Cerebral cortex (tissue), 2 donors: ENCODE results near the genes TMEM150B, EPN1, NLRP4 and ZSCAN5C.

- PRO-cap, 2 experiments, result no peak in any of the 2 experiments
These were observed 5.4 kb downstream of the TMEM86B start for GRCh38 chr19:55222997-55223662.

GRCh38 chr19:55223918-55224525 is 4.5 kb downstream of the TMEM86B start:
- PRO-cap, 2 experiments, result no peak in any of the 2 experiments

DNA sequence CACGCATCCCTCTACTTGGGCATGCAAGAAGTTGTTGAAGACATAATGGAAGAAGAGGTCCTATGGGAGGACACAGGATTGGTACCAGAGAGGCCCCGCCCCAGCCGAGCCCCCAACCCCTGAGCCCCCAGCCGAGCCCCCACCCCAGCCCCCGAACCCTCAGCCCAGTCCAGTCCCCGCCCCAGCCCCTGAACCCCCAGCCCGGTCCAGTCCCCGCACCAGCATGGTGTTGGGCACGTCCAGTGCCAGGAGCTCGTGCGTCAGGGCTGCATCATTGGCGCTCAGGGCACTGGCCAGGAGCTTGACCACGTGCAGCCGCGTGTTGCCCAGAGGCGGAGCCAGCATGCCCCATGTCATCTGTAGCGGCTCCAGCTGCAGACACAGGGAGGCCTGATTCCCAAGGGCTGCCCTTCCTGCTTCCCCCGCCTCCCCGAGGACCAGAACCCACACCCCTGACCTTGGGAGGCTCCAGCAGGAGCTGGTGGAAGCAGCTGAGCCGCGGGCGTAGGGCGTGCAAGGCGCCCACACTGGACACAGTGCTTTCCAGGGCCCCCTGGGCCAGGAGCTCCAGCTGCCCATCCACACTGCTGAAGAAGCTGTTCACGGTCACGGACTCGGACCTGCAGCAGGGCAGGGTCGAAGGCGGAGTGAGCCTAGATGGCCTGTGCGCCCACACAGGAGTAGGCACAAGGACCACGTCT is 12.6 kb upstream of the TMEM86B start:
- PRO-cap, 2 experiments, result no peak in any of the 2 experiments

DNA sequence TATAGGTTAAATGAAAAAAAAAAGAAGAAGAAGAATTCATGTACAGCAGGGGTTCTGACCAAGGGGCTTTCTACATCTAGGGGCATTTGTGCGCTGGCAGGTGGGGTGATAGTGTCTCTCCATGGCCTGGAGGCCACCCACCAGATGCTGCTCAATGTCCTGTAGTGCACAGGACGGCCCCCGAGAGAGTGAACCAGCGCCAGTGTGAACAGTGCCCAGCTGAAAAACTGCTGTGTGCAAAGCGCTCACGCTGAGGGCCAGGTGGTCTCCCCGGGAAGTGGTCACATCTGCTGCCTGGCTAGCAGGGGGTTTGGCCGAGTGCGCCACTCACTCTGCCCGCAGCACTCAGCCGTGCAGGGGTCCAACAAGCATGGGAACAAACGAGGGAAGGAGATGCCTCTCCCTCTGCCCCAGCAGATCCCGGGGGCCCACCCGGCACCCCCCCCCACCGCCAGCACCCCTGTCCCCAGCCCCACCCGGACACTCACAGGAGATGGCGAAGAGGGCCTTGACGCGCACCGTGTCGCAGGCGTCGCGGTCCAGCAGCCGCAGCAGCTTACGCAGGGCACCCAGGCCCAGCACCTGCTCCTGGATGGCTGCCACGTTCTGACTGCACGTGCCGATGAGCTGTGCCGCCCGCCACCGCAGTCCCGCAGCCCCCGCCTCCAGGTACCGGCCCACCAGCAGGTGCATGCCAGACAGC is 5.8 kb downstream of the HSPBP1 start:
- PRO-cap, 2 experiments, result no peak in any of the 2 experiments

- PRO-cap, 2 experiments, result no peak in any of the 2 experiments
These were observed 553 bp downstream of the HSPBP1 start for GRCh38 chr19:55279359-55279754.

GRCh38 chr19:55321474-55322176 is 3.5 kb downstream of the TMEM150B start:
- PRO-cap, 2 experiments, result no peak in any of the 2 experiments

- PRO-cap, 2 experiments, result no peak in any of the 2 experiments
These were observed at the start of gene TMEM150B for GRCh38 chr19:55325247-55325697. Gene TMEM150B (minus strand): TSS chr19:55325341.

- PRO-cap, 2 experiments, result no peak in any of the 2 experiments
These were observed 928 bp downstream of the IL11 start for GRCh38 chr19:55369144-55369926.

GRCh38 chr19:55369927-55370347 is 326 bp downstream of the IL11 start:
- PRO-cap, 2 experiments, result peak in 1 of 2 experiments; most common plus-strand start chr19:55370145 (in 1); most common minus-strand start chr19:55370050 (in 1)

- PRO-cap, 2 experiments, result no peak in any of the 2 experiments
These were observed 2.8 kb upstream of the ZNF628 start for GRCh38 chr19:55473619-55473988.

GRCh38 chr19:55486848-55488155 is 934 bp upstream of the SSC5D start:
- PRO-cap, 2 experiments, result peak in 1 of 2 experiments; most common minus-strand start chr19:55487528 (in 1)

- PRO-cap, 2 experiments, result no peak in any of the 2 experiments
These were observed 3.2 kb downstream of the ZNF784 start for GRCh38 chr19:55620733-55621912.

DNA sequence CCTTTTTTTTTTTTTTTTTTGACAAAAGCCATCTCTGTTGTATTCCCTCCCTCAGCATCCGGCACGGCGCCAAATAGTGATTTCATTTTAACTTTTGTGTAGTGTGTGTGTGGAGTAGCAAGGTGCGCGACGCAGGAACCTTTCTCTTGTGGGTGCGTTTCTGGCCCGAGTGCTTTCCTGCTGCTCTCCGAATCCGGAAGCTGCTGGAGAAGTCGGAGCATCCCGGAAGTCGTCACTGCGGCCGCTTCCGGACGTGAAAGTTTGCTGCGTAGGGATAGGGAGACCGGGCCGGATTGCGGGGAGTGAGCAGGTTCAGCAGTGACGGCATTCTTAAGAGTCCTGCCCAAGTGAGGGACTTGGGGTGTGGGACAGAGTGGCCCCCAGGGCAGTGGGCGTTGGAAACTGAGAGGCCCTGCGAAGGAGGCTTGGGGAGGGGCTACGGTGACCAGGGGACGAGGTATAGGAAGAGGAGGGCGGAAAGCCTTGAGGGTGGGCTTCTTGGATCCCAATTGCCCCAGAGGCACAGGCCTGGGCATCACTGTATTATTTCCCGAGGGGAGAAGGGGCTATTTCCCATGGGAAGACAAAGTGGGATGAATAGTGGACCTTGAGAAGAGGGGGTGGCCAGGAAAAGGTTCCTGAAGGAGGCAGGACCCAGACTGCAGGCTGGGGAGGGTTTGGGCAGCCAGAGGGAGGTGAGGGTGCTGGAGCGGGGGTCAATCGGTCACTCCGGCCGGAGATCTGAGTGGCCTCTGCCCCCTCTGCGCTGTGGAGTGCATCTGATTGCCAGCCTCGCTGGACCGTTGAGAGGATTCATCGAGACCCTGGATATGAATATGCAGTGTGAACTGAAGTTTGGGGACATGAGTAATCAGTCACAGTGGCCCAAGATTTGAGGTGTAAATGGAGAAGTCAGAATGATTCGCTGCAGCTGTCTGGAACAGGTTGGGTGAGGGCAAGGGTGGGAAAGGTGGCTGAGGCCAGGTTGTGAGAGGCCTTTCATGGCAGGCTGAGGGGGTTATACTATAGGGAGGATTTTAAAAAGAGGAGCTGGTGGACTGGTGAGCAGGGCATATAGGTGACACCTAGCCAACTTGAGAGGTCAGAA is 5.7 kb upstream of the ZNF580 start:
- PRO-cap, 2 experiments, result peak in 1 of 2 experiments; most common plus-strand start position 264 of the sequence (in 1); most common minus-strand start position 182 of the sequence (in 1)

DNA sequence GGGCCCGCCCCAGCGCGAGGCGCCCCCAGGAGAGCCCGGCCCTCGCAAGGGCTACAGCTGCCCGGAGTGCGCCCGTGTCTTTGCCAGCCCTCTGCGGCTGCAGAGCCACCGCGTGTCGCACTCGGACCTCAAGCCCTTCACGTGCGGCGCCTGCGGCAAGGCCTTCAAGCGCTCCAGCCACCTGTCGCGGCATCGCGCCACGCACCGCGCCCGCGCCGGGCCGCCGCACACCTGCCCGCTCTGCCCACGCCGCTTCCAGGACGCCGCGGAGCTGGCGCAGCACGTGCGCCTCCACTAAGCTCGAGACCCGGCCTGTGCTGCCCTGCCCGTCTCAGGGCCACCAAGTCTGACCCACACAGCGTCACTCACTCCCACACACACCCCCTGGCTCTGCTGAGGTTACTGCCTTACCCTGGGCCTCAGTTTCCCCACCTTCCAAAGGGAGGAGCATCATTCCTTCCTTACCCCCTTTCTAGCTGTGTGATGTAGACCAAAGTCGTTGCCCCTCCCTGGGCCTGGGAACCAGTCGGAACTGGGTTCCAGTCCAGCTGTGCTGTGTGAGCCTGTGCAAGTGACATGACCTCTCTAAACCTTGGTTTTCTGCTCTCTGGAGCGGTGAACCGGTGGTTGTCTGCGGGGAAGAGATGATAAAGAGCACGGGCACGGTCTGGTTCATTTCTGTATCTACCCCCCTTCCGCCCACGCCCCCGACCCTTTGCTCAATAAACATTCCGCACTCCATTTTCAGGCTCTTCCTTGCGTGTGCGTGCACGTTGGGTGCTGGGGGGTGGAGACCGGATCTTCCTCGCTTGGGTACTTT is 509 bp upstream of the ZNF581 start:
- PRO-cap, 2 experiments, result peak in 1 of 2 experiments; most common minus-strand start position 316 of the sequence (in 1)

- PRO-cap, 2 experiments, result peak in 1 of 2 experiments; most common plus-strand start chr19:55675197 (in 1); most common minus-strand start chr19:55675270 (in 1)
These were observed at the start of gene EPN1 for GRCh38 chr19:55674922-55675816. Gene EPN1 (plus strand): TSS chr19:55675226.

- PRO-cap, 2 experiments, result no peak in any of the 2 experiments
These were observed 12.3 kb downstream of the EPN1 start for GRCh38 chr19:55687097-55687899.

- PRO-cap, 2 experiments, result no peak in any of the 2 experiments
These were observed 16.8 kb downstream of the EPN1 start for GRCh38 chr19:55691774-55692352.

DNA sequence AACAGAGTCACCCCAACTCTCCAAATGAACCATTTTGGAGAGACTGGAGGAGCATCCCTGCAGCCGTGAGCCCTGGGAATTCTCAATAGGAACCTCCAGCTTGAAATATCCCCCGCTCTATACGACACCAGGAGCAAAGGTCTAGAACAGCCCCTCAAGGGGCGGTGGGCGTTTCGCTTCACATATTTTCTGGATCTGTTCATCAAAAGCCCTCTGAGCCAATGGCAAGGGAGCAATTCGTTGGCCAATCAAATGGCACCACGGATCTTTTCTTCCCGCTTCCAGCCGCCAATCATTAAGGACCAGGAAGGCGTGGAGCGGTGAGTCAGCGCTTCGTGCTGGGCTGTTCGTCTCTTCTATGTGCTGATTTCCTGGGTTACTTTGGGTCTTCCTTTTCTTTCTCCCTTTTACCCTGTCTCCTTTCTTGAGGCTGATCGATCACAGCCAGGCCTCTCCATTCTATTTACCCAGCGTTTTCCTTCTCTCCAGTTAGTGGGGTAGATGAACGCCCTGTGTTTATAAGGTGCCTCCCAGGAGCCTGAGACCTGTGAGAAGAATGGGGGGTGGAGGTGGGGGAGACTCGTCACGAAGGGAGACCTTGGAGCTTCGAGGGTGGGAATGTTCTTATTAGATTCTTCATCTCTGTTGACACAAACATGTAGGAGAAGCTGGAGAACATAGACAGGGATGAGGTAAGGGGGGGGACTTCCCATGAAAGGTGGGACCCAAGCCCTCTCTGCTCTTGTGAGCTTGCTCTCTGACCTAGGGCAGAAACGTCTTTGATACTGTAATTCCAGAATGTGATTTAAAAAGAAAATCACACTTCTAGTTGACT is at the start of gene NLRP4:
Gene NLRP4, plus strand, starts transcription at position 298 of the 835 bp plus-strand sequence.
- PRO-cap, 2 experiments, result no peak in any of the 2 experiments

GRCh38 chr19:56201914-56202554 is at the start of gene ZSCAN5C:
Gene ZSCAN5C (plus strand): TSS chr19:56202273.
- PRO-cap, 2 experiments, result no peak in any of the 2 experiments

GRCh38 chr19:56312072-56312857 is 2.4 kb downstream of the ZSCAN5A start:
- PRO-cap, 2 experiments, result no peak in any of the 2 experiments